ENCODE measurements around a stretch of chr3.

GRCh38 chr3:12393760-12394268 lies 90.5 kb upstream of the TSEN2 start:
- PRO-cap = no peak

- PRO-cap = no peak
Observed at GRCh38 chr3:12426189-12426735, 58.0 kb upstream of the TSEN2 start.

- PRO-cap = no peak
Observed at GRCh38 chr3:12444269-12445662, 39.5 kb upstream of the TSEN2 start.

GRCh38 chr3:12462296-12462957 lies 21.9 kb upstream of the TSEN2 start:
- PRO-cap = no peak

DNA sequence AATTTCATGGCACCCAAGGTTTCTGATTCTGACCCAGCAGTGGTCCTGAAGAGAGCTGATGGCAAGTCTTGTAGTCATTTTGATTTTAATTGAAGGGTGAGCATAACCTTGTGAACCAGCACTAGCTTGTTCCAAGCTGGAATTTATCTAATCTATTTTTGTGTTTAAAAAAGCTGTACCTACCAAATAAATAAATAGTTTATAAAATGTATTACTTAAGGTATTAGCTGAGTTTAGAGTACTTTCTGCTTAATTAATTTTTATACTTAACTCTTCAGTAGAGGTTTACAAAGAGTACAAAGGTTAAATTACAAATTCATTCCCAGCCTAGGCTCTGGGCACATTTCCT lies 26.2 kb downstream of the MKRN2 start:
- PRO-cap = no peak

DNA sequence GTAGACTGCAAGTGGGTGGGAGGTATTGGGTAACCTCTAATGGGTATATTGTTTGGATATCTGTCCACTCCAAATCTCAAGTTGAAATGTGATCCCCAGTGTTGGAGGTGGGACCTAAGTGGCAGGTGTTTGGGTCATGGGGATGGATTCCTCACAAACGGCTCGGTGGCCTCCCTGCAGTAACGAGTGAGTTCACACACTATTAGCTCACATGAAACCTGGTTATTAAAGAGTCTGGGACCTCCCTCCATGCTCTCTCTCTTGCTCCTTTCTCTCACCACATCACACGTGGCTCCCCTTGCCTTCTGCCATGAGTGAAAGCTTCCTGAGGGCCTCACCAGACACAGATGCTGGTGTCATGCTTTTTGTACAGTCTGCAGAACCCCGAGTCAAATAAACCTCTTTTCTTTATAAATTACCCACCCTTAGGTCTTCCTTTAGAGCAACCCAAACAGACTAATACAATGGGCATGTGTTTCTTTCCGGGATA lies 31.9 kb downstream of the MKRN2 start:
- PRO-cap = no peak

DNA sequence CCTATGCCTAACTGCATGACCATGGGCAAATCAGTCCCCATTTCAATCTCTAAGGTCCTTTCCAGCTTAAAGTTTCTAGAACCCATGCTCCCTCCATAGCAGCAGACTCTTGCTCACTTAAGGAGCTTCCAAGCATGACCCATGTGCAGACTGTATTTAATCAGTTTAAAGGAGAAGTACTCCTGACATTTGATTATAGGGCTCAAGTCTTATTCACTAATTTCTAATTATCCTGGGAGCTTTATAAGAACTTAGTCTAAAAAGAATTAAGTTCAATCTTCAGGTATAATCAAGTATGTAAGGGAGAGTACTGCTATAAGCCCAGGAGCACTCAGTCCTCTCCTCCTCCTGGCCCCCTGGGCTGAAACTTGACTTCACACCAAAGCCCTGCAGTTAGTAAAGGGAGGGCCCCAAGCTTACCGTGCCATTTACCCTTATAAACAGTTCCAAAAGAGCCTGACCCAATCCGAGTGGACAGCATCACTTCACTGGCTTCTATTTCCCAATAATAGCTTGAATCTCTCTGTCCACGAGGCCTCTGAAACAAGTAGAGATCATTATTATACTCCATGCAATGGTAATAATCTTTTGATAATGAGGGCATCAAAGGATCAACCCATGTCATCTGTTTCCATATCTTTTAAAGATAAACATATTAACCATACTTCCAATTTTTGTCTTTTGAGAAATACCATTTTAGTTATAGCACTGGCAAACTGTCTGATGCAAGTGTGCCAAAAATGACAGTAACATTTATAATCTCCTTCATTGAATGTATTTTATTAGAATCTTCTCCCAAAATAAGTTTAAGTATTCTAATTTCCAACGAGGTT lies 42.6 kb downstream of the MKRN2 start:
- PRO-cap = no peak

GRCh38 chr3:12648385-12649058 lies 15.4 kb downstream of the RAF1 start:
- PRO-cap = no peak

DNA sequence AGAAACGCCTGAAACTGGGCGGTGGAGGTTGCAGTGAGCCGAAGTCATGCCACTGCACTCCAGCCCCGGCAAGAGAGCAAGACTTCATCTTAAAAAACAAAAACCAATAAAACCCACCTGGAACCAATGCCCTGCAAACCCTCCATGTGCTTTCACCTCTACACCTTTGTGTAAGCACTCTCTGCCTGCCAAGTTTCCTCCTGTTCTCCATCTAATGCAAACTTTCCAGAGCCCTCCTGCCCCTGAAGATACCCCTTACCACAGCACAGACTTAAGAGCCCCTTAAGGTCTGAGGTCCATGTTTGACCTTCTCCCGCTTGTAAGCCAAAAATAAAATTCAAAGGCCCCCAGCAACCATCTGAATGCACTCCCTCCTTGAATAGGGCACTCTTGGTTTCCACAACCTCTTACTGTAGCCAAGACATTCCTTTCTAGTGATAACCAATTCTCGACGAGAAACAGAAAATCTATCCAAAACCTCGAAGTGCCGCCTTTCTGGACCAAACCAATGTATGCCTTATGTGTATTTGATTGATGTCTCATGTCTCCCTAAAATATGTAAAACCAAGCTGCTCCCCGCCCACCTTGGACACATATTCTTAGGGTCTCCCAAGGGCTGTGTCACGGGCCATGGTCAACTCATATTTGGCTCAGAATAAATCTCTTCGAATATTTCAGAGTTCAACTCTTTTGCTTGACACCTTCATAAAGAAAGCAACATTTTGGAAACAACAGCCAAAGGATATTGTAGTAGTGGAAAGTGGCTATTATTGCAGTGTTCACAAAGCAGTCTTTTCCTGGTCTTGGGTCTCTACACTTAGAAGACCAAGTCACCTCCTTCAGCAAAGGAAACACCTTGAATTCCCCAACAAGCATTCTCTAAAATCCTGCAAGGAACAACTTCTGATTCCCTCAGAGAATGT lies 2.8 kb downstream of the RPL32 start:
- PRO-cap = no peak

GRCh38 chr3:12868913-12869529 lies 27.7 kb upstream of the RPL32 start:
- PRO-cap = no peak

DNA sequence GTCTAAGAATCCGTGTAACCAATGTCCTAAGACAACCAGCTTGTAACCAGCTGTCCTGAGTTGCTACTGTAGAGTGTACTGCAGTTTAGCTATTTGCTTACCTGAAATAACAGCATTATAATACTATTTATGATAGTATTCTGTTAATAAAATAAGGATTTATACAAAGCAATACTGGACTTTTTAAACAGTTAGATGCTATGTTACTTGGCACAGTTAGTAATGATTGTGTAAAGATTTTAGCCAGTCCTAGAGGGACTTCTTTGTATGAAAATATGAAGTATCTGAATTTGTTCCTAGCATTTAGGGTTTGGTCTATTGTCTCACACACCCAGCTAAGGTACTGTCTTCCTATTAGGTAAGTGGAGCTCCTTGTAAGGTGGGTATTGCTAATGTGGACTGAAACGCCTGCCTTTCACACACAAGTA lies 58.7 kb upstream of the RPL32 start:
- PRO-cap = no peak

GRCh38 chr3:12911754-12912038 lies 70.3 kb upstream of the RPL32 start:
- PRO-cap = no peak

- PRO-cap = no peak
Observed at GRCh38 chr3:12943723-12944128, 102.4 kb upstream of the RPL32 start.

DNA sequence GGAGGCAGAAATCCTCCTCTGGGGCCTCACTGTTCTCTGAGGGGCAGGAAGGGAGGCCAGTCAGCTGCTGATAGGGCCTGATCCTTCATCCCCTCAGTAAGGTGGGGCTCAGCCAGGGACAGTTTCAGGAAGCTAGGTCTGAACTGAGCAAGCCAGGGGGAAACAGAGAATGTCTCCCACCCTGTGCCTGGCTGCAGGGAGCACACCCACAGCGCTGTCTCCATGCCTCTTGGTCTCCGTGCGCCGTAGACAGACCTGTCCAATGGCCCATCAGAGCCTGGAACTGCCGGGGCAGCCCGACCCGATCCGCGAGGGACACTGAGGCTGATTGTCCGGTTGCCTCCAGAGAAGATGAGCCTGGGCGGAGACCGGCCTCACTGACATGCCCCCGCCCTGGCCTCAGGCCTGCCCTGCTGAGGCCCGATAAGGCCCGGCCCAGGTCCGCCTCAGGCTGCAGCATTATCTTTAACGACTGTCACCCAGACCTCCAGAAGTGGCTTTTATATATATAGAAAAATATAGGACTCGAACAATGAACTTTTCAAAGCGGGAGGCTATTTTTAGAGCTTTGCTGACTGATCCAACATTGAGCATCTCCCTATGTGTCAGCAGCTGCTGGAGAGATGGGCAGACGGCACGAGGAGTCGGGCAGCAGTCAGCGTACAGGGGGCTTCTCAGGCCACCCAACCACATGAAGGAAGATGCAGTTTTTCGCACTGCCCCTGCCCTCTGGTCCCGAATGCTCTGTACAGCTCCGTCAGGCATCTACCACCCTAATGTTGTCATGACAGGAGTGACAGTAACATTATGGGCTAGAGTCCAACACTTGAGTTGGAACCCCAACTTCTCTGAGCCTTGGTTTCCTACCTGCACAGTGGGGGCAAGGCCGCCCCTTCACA lies 111.9 kb upstream of the RPL32 start:
- PRO-cap = no peak

- PRO-cap = unidirectional peak, minus-strand start at chr3:12956141
Observed at GRCh38 chr3:12956035-12956669, 114.8 kb upstream of the RPL32 start.

DNA sequence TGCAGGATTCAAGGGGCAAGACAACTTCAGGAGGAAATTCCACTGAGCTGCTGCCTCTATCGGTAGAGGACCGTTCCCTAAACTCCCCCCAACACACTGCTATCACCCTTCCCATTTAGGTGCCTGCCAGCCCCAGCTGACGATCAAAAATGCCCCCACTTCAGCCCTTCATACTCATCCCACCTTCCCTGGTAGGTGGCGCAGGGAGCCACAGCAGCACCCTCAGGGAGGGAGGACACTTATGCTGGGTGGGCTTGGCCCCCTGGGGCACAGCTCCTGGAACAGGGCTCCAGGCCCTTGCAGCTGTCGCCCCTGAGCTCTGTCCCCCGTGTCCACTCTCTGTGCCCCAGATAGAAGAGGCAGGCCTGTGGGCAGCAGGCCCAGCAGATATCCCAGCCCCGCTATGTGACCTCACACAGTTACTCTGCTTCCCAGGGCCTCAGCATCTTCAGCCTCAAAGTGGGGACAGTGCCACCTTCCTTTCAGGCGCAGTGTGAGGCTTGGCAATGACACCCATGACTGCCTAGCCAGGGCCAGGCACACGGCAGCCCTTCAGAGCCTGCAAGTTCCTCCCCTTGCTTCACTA lies 98.5 kb downstream of the IQSEC1 start:
- PRO-cap = no peak

DNA sequence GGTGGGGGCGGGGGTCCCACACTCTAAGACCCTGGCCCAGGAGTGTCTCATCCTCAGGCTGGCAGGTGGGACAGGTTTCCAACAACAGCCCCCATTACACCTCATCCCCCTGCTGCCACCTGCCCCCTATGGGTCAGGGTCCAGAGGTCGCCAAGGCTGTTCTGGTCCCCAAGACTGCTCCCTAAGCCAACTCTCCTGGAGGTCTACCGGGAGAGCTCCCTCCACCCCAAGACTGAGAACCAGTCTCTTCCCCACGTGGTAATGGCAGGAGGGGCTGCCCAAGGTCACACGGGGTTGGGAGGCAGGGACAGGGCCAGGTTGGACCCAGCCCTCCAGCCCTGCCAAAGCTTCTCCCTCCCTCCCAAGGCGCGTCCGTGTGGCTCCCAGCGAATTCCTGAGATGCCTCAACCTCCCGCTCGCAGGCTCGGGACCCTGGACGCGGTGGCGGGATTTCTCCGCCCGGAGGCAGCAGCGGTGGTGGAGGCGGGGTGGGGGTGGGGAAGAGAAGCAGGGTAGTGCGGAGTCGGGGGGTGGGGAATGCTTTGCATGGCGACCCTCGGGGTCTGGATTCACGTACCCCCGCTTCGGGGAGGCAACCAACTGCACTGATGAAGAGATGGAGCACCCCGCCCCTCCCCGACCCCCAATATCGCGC lies 80.1 kb downstream of the IQSEC1 start:
- PRO-cap = no peak

GRCh38 chr3:13277867-13278261 lies 142.3 kb downstream of the NUP210 start:
- PRO-cap = no peak

DNA sequence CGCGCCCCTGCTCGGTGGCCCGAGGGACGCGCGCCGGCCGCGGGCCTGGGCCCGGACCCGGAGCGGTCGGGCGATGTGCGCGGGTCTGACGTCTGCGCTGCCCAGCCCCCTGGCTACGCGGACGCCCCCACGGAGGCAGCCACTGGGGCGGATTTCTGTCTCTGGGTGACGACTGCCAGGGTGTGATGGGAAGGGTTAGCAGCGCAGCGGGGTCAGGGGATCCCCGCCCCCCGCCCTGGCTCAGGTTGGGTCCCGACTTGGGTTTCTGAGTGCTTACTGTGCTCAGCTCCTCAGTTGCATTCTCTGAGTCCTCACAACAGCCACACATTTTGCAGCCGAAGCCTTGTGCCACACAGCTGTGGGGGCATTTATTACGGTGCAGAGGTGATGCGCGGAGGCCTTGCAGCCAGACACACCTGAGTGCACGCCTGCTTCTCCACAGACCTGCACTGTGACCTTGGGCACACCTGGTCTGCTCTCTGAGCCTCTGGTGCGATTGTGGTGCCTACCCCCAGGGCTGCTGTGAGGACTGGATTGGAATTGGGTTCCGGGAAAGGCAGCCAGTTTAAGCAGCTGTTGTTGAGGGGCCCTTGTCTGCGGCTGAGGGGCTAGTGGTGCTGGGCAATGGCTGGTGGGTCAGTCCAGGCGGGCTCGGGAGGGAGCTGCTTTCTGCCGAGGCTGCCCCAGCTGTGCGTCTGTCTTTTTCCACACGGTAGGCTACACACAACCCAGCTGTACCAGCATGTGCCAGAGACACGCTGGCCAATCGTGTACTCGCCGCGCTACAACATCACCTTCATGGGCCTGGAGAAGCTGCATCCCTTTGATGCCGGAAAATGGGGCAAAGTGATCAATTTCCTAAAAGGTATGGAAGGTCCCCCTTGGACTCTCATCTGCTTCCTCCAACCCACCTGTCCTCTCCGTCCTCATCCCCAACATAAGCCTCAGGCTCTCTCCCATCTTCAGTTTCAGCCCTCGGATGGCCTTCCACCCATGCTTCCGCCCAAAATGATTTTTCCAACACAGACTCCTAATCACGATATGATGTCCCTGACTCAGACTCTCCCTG lies 758 bp downstream of the HDAC11 start:
- PRO-cap = no peak

GRCh38 chr3:13557419-13557949 lies 8.6 kb downstream of the FBLN2 start:
- PRO-cap = no peak